BJ (cell line): Measurements from ENCODE around the genes CLPSL1 and MAPK14.

DNA sequence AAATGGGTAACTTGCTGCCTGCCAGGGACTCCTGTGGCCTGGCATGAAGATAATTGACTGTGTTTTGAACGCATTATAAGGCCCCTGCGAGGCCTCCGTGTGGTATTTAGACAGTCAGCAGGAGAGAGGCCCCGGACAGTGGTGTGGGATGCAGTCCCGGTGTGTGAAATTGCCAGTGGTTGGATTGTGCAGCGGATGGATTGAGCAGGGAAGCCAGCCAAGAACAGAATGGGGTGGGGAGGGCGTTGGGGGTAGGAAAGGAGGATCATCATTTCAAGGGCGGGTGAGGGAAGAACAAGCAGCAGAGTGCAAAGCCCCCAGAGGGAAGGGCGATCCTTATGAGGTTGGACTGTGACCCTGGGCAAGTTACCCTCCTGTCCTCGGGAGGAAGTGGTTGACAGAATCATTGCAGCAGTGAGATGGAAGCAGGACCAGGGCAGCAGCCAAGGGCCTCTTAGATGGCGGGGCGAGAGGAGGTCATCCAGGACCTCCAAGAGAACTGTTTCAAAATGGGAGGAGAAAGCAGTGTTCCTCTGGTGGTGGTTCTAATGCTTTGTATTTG, 43.4 kb downstream of the PPARD start:
- CAGE, long polyA plus RNA: no peak
- RRBS: no CpG with 5 or more reads among the region's 12 CpGs

DNA sequence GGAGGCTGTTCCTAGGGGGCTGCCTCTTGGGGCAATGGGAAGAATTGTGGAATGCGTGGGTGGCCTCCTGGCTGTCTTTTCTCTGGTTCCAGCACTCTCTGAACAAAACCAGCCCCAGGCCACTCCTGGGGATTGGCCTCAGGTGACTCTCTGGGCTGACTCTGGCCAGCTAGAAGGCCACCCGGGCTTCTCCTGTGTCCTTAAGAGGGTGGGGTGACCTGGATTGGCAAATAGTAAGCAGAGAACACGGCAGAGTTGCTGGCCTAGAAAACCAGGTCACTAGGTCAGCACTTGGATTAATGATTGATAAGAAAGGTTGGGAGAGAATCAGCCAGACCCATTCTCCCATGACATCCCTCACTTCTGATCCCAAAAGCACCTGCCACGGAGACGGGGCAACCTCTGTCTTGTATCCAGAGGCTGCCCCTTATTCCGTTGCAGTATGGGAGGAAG, 49.6 kb upstream of the FANCE start:
- CAGE, long polyA plus RNA: no peak
- RRBS: no CpG with 5 or more reads among the region's 6 CpGs

- CAGE, long polyA plus RNA: no peak
- RRBS: no CpG with 5 or more reads among the region's 2 CpGs
Measured at GRCh38 chr6:35470247-35470410, 1.9 kb downstream of the RPL10A start.

- CAGE, long polyA plus RNA: no peak
- RRBS: no CpG with 5 or more reads among the region's 14 CpGs
Measured at GRCh38 chr6:35475316-35475854, 7.2 kb downstream of the RPL10A start.

GRCh38 chr6:35487614-35488804, 8.9 kb downstream of the TEAD3 start:
- CAGE, long polyA plus RNA: no peak
- RRBS: no CpG with 5 or more reads among the region's 18 CpGs

DNA sequence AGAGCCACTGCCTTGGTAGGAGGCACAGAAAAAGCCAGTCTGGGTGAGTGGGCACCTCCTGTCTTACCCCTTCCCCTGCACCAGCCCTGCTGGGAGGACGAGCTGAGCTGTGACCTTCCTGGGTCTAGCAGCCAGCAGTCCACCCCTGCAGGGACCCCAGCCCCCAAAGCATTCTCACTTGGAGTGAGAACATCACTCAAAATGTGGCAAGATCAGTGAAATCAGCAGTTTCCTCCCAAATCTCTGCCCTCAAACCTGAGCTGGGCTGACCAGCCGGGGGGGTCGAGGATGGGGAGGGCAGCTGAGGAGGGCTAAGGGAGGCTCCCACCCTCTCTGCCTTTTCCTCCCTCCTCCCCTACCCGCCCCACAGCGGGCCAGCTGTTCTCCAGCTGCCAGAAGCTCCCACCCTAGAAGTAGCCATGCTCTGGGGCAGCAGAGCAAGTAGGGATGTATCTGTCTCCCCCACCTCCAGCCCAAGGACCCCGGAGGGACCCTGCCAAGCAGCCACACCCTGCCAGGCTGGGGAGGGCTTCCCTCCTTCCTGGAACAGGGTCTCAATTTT, 4.8 kb downstream of the TEAD3 start:
- CAGE, long polyA plus RNA: no peak
- RRBS: no CpG with 5 or more reads among the region's 6 CpGs

- CAGE, long polyA plus RNA: no peak
- RRBS: under 1% methylated on average over 12 of the region's 34 CpGs
Measured at GRCh38 chr6:35496172-35496534, 726 bp downstream of the TEAD3 start.

- CAGE, long polyA plus RNA: no peak
- RRBS: no CpG with 5 or more reads among the region's 8 CpGs
Measured at GRCh38 chr6:35543354-35543930, 30.7 kb upstream of the TULP1 start.

- CAGE, long polyA plus RNA: no peak
- RRBS: no CpG with 5 or more reads among the region's 6 CpGs
Measured at GRCh38 chr6:35575359-35576028, 62.8 kb upstream of the TULP1 start.

GRCh38 chr6:35599863-35600460, 87.3 kb upstream of the TULP1 start:
- CAGE, long polyA plus RNA: no peak
- RRBS: no CpG with 5 or more reads among the region's 8 CpGs

DNA sequence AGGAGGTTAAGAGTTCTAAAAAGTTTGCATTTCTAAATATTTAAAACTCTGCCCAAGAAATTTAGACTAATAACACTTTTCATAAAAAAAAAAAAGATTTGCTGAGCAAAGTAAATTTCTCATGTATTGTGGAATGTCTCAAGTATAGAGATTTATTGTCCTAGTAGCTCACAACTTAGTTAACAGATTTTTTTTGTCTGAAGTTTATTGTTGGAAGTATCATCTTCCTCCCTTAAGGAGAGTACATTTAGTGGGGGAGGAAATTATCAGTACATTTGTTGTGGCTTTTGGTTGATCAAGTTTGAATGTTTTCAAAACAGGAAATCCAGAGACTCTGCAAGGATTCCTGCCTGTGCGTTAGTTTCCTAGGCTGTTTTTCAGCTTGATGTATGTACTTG, 87.8 kb upstream of the TULP1 start:
- CAGE, long polyA plus RNA: no peak
- RRBS: no CpG with 5 or more reads among the region's 1 CpG

- CAGE, long polyA plus RNA: no peak
- RRBS: no CpG with 5 or more reads among the region's 7 CpGs
Measured at GRCh38 chr6:35601595-35602268, 87.0 kb downstream of the FKBP5 start.

DNA sequence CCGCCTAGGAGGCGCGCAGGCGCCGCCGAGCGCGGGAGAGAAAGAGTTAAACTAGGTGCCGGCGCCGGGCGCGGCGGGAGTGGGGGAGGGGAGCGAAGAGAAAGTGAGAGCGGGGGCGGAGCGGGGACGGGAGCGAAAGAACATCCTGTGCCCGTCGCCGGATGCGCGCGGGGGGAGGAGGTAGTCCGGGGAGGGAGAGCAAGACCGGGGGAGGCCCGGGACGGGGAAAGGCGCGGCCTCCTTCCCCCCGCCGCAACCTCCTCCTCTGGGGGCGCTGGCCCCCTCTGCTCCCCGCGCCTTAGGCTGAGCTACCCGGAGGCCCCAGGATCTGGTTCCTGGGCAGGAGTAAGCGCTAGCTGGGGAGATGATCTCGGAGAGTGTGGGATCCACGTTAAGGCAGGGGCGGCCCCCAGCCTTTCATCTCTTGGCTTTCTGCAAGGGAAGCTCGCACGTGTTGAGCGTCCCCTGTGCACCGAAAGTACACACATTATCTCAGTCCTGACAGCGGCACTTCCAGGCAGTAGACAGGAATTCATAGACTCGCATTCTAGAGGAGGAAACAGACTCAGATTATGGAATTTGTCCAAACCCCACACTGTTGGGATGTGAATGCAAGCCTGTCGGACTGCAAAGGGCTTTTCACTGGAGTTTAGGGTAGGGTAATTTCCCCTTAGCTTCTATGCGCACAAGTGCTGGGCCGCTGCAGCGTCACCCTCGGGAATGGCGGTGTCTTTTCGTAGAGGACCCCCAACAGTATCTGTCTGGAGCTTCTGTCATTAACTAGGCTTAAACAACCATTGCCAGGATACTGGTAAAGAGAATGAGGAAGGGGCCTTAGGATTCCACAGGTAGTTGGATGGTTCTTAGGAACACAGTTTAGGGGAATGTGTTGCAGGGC, 4.7 kb upstream of the ARMC12 start:
- CAGE, long polyA plus RNA: no peak
- RRBS: 1% methylated on average over 22 of the region's 55 CpGs

DNA sequence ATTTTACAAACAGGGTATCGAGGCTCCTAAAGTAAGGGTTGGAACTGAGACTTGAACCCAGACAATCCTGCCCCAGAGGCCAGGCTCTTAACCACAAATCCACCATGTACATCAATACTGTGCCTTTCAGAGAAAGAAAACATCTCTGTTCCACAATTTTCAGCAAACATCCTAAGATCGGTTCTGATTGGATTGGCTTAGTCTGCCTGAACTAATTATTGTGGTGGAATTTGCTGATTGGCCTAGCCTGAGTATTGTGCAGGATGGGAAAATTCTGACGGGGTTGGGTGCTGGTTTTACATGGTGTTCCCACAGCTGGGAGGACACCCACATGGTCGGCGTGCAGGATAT, at the start of gene CLPSL1:
CLPSL1 (plus strand) TSS at position 299 of the 351 bp plus-strand sequence.
- CAGE, long polyA plus RNA: no peak
- RRBS: no CpG with 5 or more reads among the region's 5 CpGs

GRCh38 chr6:36027668-36028620, at the start of gene MAPK14:
Gene MAPK14, plus strand, starts transcription at chr6:36027808.
- CAGE, long polyA plus RNA: start-site peak on the plus strand at chr6:36027736-36027828, 95 and 283 reads in 2 replicates
- RRBS: under 1% methylated on average over 24 of the region's 82 CpGs

DNA sequence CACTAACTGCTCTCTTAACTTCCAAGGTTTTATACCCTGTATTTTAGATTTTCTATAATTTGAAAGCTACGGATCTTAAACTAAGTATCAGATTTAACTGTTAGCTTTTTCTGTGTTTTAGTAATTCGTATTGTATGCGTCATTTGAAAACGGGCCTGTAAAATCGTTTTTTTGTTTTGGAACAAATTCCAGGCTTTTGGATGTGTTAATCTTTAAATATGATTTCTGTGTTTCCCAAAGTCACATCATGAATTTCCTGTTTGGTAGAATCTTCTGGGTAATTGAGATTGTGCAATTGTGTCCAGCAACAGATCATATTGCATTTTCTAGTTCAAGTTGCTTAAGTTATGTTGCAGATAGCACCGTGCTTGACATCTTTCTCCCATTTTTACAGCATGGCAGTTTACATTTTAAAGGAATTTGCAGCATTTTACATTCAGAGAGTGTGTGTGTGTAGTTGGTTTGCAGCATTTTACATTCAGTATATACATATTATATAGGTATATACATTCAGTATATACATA, 1.9 kb downstream of the MAPK14 start:
- CAGE, long polyA plus RNA: no peak
- RRBS: no CpG with 5 or more reads among the region's 6 CpGs

- CAGE, long polyA plus RNA: no peak
- RRBS: no CpG with 5 or more reads among the region's 2 CpGs
Measured at GRCh38 chr6:36037485-36038218, 10.0 kb downstream of the MAPK14 start.

DNA sequence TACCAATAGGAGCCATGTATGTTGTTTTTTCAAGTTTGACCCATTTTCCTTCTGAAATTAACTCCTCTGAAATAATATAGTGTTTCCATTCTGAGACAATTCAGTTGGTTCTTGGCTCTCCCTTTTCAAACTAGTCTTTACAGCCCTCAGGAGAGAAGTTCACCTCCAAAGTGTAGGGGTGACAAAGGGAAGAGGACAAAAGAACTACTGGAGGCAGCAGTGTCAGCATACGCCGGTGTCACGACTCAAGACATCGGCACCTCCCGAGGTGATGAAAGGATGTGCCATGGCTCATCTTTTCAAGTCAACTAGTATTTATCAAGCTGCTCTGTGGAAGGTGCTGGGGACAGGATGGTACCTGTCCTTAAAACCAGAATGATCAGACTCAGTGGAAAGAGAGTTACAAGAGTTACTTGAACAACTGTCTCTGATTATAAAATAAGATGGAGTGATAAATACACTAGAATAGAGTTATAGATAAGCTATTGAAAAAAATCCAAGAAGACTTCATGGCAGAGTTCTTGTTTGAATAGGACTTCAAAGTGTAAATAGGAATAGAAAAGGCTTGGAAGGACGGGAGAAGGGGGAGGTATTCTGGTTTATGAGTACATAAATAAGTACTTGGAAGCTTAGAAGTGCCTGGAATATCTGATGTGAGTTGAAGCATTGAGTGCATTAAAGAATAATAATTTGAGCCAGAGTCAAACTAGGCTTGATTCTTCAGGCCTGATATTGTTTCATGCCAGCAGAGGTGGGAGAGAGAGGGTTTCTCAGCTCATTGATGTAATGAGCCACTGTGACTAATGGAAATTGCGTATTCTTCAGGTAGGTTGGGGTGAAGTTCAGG, 37.6 kb upstream of the MAPK13 start:
- CAGE, long polyA plus RNA: no peak
- RRBS: no CpG with 5 or more reads among the region's 7 CpGs

DNA sequence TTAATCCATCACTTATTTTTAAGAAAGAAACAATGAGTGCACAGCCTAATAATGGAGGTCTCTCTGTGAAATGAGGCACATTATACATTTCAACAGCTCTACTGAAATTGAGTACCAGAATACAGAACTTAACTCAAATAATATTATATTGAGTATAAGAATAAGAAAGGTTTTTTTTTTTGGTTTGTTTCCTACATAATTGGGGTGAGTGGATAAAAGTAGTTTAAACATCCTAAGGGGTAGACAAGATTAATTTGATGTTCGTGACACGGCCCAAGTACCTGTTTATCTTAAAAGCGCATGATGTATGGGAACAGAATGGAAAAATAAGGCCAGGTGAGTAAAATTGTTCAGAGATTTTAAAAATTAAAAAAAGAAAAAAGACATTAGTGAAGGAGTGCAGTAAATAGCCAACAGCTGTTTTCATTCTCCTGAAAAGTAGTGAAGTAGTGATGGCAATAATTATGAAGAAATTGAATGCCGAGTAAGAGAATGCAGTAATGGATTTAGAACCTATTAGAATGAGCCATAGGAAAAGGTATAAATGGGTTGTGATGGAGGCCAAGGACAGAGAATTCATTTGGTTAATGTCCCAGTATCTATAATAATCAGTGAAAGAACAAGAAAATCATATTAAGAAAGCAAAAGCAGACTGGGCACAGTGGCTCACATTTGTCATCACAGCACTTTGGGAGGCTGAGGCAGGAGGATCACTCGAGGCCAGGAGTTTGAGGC, 32.4 kb upstream of the MAPK13 start:
- CAGE, long polyA plus RNA: no peak
- RRBS: no CpG with 5 or more reads among the region's 5 CpGs

GRCh38 chr6:36099625-36100574, 30.4 kb upstream of the MAPK13 start:
- CAGE, long polyA plus RNA: no peak
- RRBS: no CpG with 5 or more reads among the region's 11 CpGs